ENCODE results near the gene NEDD4L.

- PRO-cap: no peak
Measured at GRCh38 chr18:54948059-54948442, 11.2 kb downstream of the CCDC68 start.

- PRO-cap: no peak
Measured at GRCh38 chr18:55319356-55319933, 268.5 kb downstream of the TCF4 start.

GRCh38 chr18:55322106-55323056 lies 265.6 kb downstream of the TCF4 start:
- PRO-cap: bidirectional peak, plus-strand start at chr18:55322522, minus-strand start at chr18:55322371

- PRO-cap: no peak
Measured at GRCh38 chr18:55477400-55478018, 110.5 kb downstream of the TCF4 start.

DNA sequence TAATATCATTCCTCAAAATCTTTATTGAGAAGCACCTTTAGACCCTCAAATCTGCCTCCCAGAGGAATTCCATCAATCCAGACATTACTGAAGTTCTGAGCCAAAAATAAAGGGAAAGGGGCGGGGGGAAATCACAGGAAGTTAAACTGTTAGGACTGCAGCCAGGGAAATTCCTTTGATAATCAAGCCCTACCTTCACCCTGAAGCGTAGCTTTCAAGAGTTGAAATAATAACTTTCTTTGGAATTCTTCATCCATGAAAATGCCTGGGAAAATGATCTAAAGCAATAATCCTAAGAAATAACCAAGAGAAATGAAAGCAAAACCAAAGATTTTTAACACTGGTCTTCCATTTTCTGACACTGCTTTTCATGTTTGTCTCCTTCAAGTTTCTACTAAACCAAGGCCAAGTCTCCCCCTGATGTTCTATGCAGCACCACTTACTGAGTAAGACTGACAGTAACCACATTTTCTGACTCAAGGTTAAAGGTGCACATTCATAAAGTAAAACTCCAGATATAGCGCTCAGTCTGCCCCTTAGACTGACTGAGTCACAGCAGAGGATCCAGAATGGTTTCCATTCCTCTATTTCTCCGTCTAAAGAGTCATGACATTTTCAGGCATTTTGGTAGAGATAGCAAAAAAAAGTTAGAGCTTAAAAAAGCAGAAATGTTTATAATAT lies 78.2 kb downstream of the TCF4 start:
- PRO-cap: no peak

DNA sequence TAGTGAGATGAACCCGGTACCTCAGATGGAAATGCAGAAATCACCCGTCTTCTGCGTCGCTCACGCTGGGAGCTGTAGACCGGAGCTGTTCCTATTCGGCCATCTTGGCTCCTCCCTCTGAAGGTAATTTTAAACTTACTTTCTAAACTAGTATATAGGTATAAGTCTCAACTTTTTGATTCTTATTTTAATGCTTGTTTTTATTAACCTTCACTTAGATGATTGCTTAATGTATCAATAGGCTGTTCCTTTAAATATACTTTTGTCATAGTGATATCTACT lies 133.4 kb upstream of the TCF4 start:
- PRO-cap: unidirectional peak, minus-strand start at position 125 of the sequence

DNA sequence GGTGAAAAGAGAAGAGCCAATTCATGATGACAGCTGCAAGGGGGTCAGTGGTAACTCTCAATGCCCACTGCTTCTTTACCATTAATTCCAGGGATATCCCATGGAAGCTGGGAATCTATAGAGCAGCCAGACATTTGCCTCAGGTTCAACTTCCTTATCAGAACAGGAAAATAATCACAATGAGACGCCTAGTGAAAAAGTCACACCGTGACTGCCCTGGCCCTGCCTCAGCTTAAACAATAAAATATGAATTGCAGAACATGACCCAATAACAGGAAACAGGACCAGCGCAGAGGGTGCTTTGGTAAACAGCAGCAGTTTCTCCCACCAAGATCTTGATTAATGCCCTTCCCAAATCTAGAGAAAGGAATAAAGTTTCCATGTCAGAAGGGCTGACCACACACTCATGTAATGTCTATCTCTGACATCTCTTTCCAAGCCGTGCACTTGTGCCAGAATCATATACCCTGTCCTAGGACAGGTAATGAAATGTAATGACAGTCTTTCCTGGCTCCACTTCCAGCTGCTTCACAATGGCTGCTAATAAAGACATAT lies 438.5 kb downstream of the TXNL1 start:
- PRO-cap: no peak

DNA sequence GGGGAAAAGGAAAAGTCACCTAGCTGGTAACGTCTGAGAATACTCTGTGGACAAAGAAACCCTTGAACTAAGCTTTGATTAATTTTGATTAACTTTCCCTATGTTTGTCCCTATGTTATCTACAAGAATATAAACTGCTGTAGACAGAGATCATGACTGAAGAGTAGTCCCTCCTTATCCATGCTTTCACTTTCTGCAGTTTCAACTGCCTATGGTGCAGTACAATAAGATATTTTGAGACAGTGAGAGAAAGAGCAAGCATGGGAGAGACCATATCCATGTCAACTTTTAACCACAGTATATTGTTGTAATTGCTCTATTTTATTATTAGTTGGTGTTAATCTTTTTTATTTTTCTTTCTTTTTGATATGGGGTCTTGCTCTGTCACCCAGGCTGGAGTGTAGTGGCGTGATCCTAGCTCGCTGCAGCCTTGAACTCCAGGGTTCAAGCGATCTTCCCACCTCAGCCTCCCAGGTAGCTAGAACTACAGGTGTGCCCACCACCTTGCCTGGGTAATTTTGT lies 31.7 kb downstream of the TXNL1 start:
- PRO-cap: no peak

DNA sequence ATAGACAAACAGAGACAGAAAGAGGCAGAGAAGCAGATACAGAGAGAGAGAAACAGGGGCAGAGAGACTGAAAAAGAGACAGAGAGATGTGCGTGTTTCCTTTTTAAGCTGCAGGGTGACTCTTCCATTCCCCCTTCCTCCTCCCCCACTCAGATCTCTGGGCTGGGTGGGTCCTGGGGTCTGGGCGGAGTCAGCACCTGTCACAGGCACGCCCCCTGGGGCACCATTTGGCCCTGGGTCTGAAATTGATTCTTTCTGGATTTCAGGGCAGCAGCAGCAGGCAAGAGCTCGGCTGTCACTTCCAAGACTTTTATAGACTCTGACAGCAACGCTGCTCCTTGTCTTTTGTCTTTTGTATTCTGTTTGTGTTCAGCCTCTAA lies 3.8 kb downstream of the BOD1L2 start:
- PRO-cap: no peak

- PRO-cap: no peak
Measured at GRCh38 chr18:57737392-57738098, 65.6 kb downstream of the ATP8B1 start.

DNA sequence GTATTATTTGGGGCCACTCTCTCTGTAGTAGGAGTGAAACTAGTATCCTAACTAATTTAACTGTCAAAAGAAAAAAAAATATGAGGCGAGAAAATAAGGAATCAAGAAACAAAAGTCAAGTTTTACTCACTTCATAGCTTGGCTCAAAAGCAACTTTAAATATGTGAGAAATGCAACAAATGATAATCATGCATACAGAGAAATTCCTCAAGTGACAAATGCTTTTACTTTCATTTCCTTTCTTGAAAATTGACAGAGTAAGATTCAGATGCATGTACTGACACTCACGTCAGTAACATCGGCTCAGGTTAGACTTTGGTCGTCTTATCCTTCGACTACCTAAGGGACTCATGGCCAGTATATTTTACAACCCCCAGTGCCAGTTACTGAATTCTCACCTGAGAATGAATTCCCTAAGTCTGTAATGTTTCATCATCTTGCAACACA lies 30.2 kb upstream of the ATP8B1 start:
- PRO-cap: no peak

DNA sequence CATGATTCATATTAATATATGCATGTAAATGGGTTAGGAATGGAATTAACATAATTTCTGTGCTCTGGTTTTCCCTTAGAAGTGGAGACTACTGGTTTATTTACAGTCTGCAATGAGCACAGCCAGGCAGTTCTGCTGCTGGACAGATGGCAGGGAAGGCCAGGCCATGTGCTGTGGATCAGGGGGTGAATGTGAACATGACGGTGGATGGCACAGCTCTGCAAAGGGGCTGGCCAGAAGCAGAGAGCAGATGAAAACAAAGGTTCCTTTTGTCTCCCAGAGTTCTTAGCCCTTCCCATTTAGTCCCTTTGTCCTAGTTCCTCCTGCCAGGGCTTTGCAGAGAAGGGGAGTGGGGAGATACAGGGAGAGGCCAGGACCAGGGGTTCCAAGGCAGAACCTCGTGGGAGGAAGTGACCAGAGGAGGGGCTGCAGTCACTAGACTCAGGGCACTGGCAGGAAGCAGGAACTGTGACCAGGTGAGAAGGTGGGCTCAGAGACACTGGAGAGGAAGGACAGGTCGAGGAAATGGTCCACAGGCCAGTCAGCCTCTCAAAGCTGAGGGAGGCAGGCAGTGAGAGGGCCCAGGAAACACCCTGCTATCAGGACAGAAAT lies 112.9 kb upstream of the ATP8B1 start:
- PRO-cap: no peak

- PRO-cap: bidirectional peak, plus-strand start at chr18:58044206, minus-strand start at chr18:58044121; unidirectional peak, plus-strand start at chr18:58044454; bidirectional peak, plus-strand start at chr18:58044585, minus-strand start at chr18:58044476
Measured at GRCh38 chr18:58044184-58044944, at the start of gene NEDD4L. NEDD4L (plus strand) TSS chr18:58044226.

- PRO-cap: bidirectional peak, plus-strand start at chr18:58045083, minus-strand start at chr18:58045127; bidirectional peak, plus-strand start at chr18:58045568, minus-strand start at chr18:58045553; bidirectional peak, plus-strand start at chr18:58045934, minus-strand start at chr18:58045698
Measured at GRCh38 chr18:58044945-58045858, 1.2 kb downstream of the NEDD4L start.

GRCh38 chr18:58149167-58149773 lies 105.2 kb downstream of the NEDD4L start:
- PRO-cap: no peak

DNA sequence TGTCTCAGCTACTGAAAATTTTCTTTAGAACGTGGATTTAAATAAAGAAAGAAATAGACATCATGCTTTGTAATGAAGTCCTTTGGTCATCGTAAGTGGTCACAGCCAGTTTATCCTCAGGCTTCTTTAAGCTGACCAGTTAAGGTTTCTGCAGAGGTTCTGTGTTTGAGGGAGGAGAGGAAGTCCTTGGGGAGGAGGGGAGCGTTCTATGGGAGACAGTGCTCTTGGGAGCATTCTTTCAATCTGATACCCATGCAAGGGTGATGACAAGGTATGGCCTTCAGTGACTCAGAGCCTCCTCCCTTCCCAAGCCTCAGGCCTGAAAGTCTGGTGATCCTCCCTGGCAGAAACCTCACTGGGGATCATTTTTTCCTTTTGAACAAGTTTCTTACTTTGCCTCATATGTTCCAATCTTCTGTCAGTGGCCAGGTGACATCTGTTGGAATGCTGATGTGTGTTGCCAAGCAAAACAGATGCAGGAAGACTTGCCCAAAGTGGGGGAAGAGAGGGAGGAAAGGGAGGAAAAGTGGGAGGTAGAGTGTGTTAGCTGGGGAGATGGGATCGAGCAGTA lies 224.7 kb downstream of the NEDD4L start:
- PRO-cap: no peak

GRCh38 chr18:58302934-58303768 lies 259.1 kb downstream of the NEDD4L start:
- PRO-cap: no peak

DNA sequence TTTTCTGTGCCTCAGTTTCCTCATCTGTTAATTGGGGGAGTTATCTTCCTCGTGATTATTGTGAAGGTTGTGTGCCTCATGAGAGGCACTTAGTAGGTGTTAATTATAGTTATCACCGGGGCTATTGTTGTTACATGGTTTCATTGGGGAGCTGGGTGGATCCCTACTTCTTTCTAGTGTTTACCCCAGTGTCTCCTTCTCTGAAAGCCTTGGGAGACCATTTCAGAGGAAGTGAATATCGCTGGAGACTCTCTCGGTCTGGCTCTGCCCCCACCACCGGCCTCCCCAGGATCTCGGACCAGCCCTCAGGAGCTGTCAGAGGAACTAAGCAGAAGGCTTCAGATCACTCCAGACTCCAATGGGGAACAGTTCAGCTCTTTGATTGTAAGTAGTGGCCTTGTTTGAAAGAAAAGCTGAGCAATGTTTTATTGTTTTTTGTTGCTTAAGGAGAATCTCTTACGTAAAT lies 286.5 kb downstream of the NEDD4L start:
- PRO-cap: no peak

DNA sequence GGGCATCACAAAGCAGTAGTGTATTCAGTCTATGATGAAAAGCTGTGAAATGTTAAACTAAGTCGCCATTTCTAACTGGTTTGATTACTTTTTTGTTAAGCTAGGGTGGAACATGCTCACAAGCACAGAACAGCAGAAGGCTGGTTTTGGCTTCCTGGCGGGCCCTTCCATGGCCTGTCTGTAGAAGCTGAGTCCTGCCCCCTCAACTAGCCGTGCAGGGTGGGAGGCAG lies 290.8 kb downstream of the ALPK2 start:
- PRO-cap: no peak

GRCh38 chr18:58361935-58362702 lies 266.8 kb downstream of the ALPK2 start:
- PRO-cap: no peak

Measured in endodermal cell (in vitro differentiated cells).